HCT116 (cell line): ENCODE measurements around the gene GABPB1.

GRCh38 chr15:50250892-50251338, 14.6 kb downstream of the HDC start:
- RRBS = no CpG with 5 or more reads among the region's 2 CpGs

- RRBS = no CpG with 5 or more reads among the region's 1 CpG
These were observed 24.3 kb downstream of the GABPB1 start for GRCh38 chr15:50330542-50331225.

- RRBS = no CpG with 5 or more reads among the region's 7 CpGs
These were observed 3.4 kb downstream of the GABPB1 start for GRCh38 chr15:50351398-50352279.

DNA sequence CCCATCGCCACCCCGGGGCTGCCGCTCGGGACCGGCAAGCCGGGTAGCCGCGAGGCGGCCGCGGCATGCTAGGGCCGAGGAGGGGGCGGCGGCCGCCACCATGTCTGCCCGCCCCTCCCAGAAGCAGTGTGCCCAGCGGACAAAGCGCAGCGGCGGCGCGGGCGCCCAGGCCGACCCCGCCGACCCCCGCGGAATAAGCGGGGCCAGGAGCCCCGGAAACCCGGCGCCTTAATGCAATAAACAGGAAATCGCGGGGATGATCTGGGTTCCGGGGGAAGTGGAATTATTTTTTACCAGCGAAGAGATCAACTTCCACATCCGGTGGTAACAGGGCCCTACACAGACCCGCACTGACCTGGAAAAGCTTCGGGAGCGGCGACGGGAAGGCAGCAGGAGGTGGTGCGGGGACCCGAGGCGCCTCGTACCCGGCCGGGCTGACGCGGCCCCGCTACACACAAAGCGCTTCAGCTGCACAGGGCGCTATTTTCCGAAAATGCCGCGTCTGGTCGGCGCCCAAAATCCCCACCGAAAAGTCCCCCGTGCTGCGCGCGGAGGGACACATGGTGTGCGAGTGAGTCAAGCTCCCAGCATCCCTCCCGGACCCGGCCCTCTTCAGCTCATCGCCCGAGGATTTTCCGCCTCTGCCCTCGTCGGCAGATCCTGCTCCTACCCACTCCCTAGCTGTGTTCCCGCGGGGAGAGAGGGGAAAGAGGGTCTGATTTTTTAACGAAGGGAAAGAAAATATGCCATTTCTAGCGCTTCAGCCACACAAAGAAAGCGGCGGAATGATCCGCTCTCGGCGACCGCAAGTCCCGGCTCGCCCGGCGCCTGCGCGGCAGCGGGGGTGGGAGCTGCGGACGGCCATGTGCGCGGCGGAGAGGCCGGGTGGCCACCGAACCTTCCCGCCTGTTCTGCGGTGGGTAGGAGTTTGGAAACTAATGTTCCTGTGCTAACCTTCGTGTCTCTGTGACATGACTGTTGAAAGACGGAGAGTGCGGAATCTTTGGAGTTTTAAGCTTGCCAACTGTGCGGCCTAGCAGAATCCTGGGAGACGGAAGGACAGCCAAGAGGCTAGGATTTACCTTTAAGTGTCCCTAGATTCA, at the start of gene GABPB1:
Gene GABPB1 (minus strand): TSS at position 569 of the 1,103 bp plus-strand sequence.
- RRBS = 2% methylated on average over 16 of the region's 102 CpGs

DNA sequence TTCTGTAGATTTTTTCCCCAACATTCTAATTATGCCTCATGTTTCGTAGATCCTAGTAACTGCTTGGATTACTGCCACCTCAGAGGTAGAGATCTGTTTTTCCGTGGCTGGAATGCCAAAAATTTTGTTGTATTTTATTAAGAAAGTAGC, 725 bp upstream of the GABPB1 start:
- RRBS = no CpG with 5 or more reads among the region's 2 CpGs

DNA sequence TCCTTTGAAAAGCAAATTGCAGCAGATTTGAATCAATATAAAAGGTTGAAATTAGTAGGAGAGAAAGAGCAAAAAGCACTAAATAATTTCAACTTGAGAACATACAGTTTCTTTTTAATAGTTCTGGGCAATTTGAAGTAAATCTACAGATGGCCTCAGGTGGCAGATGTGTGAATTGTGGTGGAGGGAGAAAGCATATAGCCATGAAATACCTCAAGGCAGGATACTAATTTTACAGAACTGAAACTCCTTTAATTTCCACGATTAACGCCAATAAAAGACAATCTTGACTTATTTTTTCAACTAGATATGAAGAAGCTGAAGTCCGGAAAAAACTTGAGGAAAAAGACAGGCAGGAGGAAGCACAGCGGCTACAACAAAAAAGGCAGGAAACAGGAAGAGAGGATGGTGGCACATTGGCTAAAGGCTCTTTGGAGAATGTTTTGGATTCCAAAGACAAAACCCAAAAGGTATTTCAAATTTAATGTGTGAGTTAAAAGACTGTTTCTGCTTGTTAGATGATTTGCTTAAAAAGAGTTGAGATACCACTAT, 34.6 kb downstream of the USP8 start:
- RRBS = no CpG with 5 or more reads among the region's 4 CpGs

DNA sequence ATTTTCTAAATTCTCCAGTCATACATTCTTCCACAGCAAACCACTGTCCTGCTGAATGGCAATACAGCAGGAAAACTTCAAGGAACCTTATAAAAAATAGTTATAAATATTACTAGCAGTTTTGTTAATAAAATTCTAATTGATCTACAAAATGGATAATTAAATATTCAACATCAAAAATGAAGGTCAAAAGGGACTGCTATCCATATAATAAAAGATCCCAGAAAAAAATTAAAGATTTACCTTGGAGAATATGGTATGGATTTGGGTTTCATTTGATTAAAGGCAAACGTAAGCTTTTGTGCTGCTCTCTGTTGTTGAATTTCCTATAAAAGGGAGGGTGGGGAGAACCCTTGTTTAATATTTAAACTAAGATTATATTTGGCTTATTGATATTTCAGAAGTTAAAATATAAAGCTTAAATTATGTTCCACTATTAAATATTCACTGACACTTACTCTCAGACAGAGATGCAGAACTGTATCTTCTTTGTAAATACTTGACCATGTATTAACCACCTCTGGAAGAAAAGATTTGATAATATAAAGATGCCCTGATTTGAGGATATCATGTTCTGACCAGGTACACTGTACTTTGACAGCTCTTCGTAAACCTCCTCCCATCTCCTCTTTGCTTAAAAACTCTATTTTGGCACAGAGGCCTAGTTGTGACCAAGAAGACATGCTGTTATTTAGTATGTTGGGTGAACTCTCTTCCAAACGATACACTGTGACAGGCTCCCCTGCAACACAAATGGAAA, 28.1 kb upstream of the USP50 start:
- RRBS = no CpG with 5 or more reads among the region's 3 CpGs

- RRBS = no CpG with 5 or more reads among the region's 5 CpGs
These were observed 51.1 kb downstream of the TRPM7 start for GRCh38 chr15:50635625-50635824.

DNA sequence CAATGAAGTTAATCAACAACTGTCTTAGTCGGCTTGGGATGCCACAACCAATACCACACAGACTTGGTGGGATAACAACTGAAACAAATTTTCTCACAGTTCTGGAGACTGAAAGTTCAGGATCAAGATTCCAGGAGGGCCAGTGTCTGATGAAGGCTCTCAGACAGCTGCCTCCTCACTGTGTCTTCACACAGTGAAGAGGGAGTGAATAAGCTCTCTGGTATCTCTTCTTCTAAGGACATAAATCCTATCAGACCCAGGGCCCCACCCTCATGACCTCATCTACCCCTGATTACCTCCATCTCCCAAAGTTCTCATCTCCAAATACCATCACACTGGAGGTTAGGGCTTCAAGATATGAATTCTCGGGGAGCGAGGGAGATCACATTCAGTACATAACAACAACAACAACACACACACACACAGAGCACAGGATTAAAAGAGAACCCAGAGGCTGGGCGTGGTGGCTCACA, 9.6 kb downstream of the TRPM7 start:
- RRBS = no CpG with 5 or more reads among the region's 4 CpGs

DNA sequence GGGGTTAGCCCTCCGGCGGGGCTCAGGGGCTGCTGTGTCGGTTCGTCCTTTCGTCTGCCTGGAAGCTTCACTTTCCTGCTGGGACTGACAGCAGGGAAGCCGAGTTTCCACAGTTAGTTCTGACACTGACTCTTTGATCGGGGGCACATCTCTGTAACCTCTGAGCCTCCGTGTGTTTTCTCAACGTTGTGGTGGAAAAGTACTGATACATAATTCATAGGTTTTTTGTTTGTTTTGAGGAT, 459 bp downstream of the AP4E1 start:
- RRBS = 0% methylated on average over 1 of the region's 9 CpGs

DNA sequence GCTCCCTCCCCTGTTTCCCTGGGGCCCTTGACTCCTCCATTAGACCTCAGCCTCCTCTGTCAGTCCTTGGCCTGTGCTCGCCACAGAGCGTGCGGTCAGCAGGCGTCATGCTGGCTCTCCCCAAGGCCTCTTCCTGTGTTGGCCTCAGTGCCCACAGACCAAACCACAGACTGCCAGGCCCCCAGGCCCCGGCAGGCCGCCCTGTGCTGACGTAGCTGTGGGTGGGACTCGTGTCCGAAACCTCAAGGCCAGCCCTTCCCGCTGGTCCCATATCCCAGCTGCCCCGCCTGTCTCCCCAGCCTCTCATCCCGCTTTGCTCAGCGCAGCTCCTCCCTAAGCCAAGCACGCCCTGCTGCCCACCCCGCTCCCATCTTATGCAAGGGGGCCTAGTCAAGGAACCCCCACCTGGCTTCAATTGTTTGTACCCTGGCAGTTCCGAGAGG, 17.6 kb downstream of the TNFAIP8L3 start:
- RRBS = no CpG with 5 or more reads among the region's 16 CpGs

GRCh38 chr15:51108612-51109639, 14.2 kb upstream of the TNFAIP8L3 start:
- RRBS = no CpG with 5 or more reads among the region's 5 CpGs

GRCh38 chr15:51366842-51367755, 25.6 kb downstream of the GLDN start:
- RRBS = no CpG with 5 or more reads among the region's 12 CpGs

DNA sequence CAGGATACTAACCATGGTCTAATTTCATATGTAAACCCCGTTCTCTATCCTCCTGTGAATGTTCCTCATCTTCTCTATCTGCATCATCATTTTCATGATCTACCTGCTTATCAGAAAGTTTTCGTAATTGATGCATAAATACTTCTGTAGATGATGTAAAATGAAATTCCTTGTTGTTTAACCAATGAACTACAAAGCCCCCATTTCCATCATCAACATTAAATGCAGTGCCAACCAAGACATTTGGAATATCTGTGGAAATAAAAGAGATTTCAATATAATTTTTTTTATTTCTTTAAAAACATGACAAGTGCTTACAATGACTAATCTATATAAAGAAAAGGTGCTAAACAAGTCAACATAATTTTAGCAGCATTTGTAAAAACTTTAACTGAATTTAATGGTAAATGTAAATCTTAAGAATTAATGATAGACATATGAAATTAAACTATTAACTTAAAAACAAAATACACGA, 84.3 kb downstream of the DMXL2 start:
- RRBS = no CpG with 5 or more reads among the region's 3 CpGs

DNA sequence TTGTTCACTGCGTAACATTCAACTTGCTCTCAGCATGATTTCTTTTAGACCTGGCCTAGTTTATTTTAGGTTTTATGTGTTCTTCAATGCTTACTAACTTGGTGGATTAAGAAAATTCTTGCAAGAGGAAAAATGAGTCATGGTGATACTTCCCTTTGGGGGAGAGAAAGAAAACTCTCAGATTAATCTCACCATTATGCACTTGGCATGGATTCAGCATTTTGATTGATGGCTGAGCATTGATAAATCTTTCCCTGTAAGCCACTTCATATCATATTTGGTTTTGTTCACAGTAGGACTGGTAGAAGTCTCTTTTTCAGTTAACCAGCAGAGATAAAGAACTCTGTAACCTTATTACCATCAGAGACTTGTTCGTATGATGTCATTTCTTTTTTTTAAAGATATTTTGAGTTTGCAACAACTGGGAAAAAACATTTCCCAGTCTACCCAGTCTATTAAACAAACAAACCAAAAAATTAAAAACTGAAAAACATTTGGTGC, 17.0 kb downstream of the TMOD3 start:
- RRBS = no CpG with 5 or more reads among the region's 2 CpGs

DNA sequence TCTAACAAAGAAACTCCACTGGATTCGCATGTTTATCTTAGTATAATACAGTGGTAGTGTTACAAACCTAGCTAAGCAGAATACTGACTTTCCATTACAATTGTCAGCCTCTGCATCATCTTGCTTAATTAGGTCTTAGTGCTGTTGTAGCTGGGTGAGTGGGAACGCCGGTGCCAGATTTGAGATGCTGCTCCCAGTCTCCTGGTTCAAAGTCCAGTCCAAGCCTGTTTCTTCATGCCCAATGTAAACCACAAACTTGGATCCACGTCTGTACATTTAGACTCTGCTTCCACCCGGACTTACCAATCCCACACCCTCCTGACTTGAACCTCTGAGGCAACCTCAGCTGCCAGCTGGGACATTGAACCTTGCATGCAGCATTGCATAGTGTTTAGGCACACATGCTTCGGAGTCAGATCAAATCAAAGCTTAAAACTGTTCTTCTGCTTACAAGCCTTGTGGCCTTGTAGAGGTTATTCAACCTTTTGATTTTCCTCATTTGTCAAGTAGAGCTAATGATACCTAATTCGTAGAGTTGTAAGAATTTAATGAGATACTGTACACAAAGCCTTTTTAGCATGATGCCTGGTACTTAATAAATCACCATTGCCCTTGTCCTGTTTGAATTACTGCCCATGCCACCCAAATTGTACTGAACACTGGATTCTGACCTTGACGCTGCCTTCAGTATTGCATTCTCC, 42.9 kb downstream of the BCL2L10 start:
- RRBS = no CpG with 5 or more reads among the region's 8 CpGs

DNA sequence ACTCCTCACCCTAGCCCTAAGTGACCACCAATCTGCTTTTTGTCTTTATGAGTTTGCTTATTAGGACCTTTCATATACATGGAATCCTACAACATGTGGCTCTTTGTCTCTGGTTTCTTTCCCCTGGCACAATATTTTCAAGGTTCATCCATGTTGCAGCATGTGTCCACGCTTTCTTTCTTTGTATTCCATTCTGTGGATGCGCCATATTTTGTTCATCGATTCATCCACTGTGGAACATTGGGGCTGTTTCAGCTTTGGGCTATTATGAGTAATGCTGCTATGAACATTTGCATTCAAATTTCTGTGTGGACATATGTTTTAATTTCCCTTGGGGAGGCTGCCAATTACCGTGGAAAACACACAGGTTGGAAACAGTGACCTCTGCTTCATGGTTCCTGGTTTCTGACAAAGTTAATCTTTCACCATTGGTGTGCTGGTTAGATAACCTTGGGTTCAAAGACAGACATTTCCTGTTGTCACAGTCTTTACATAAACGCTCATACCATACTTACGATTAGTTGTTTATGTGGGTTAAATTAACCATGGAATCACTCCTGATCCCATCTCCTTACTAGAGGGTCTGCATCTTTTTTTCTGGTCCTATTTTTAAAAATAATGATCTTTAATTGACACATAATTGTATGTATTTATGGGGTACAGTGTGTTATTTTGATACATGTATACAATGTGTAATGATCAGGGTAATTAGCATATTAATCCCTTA, 3.4 kb upstream of the BCL2L10 start:
- RRBS = no CpG with 5 or more reads among the region's 6 CpGs

- RRBS = 82% methylated on average over 2 of the region's 13 CpGs
These were observed 27.0 kb upstream of the BCL2L10 start for GRCh38 chr15:52139473-52140145.

- RRBS = no CpG with 5 or more reads among the region's 9 CpGs
These were observed 29.8 kb upstream of the GNB5 start for GRCh38 chr15:52220863-52221604.

DNA sequence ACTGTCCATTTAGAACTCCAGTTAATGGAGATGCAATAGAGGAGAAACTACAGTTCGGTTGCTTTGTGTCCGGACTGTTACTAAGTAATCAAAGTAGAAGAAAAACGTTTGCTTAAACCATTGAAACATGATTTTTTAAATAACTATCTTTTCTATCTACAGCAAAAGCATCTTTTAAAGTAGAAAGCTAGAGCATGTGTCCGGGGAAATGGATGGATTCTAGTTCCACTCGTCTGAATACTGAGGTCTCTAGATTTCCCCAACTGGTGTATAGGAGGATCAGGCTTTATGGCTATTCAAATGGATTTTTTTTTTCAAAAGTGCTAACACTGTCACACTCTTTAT, 1.2 kb downstream of the MYO5C start:
- RRBS = 90% methylated on average over 2 of the region's 5 CpGs